Metastatic Lung Carcinoma in the Adrenal Gland (tissue), 1 donor: ENCODE measurements around the genes NDUFS4 and GPX8.

DNA sequence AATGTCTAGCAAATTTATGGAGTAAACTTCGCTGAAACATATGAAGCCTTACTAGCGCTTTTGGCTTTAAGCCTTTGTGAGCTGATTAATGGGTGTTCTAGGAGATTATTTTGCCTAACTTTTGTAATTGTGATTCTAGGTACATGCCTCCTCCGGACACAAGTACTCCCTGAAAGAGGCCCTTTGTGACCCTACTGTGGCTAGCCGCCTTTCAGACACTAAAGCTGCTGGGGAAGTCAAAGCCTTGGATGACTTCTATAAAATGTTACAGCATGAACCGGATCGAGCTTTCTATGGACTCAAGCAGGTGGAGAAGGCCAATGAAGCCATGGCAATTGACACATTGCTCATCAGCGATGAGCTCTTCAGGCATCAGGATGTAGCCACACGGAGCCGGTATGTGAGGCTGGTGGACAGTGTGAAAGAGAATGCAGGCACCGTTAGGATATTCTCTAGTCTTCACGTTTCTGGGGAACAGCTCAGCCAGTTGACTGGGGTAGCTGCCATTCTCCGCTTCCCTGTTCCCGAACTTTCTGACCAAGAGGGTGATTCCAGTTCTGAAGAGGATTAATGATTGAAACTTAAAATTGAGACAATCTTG, 13.7 kb downstream of the ITGA1 start:
- PRO-cap: no peak

- PRO-cap: no peak
Measured at GRCh38 chr5:52888361-52888921, 100.7 kb upstream of the ITGA2 start.

DNA sequence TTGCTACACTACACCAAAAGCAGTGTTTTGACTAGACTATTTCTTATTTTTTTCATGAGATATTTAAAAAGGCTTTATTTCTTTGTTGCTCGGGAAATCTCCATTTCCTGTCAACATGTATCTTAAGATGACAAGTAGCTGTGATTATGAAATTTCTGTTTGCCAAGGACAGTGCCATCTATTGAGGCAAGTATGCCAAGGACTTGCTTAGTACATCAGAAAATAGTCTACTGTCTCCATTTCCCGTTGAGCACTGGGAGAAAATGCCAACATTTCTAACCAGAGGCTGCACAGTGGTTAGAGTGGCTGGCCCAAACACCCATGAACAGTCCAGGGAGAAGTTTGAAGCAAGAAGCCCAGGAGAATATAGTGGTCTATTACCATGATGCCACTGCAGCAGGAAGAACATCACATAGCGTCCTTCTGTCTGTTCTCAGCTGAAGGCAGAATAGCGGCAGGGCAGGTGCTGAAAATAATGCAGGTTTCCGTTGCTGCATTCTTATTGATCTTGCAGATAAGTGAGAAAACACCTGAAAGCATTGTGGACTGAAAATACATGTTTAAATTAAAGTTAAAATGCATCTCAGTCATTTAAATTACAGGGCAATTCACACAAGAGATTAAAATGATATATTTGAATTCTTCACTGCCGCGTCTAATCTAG, 93.2 kb upstream of the ITGA2 start:
- PRO-cap: no peak

DNA sequence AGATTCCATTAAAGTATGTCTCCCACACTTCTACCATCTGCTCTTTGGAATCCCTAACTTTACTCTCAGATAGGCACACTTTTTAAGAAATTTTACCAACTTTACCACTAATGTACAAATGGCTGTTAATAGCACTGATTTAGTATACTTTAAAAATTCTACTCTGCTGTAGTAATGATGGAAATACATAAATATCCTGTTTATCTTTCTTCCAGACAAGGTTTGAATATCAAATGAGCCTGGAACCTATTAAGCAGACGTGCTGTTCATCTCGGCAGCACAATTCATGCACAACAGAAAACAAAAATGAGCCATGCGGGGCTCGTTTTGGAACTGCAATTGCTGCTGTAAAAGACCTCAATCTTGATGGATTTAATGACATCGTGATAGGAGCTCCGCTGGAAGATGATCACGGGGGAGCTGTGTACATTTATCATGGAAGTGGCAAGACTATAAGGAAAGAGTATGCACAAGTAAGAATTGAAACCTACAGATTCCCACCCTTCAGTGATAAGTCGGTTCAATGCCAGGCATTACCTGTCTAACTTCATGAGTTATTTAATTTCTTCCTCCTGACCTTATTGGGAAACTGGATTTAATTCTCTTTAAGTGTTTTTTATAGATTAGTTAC, 79.1 kb upstream of the ITGA2 start:
- PRO-cap: no peak

GRCh38 chr5:53484840-53485617, 4.6 kb downstream of the FST start:
- PRO-cap: no peak

GRCh38 chr5:53485789-53486660, 5.6 kb downstream of the FST start:
- PRO-cap: no peak

DNA sequence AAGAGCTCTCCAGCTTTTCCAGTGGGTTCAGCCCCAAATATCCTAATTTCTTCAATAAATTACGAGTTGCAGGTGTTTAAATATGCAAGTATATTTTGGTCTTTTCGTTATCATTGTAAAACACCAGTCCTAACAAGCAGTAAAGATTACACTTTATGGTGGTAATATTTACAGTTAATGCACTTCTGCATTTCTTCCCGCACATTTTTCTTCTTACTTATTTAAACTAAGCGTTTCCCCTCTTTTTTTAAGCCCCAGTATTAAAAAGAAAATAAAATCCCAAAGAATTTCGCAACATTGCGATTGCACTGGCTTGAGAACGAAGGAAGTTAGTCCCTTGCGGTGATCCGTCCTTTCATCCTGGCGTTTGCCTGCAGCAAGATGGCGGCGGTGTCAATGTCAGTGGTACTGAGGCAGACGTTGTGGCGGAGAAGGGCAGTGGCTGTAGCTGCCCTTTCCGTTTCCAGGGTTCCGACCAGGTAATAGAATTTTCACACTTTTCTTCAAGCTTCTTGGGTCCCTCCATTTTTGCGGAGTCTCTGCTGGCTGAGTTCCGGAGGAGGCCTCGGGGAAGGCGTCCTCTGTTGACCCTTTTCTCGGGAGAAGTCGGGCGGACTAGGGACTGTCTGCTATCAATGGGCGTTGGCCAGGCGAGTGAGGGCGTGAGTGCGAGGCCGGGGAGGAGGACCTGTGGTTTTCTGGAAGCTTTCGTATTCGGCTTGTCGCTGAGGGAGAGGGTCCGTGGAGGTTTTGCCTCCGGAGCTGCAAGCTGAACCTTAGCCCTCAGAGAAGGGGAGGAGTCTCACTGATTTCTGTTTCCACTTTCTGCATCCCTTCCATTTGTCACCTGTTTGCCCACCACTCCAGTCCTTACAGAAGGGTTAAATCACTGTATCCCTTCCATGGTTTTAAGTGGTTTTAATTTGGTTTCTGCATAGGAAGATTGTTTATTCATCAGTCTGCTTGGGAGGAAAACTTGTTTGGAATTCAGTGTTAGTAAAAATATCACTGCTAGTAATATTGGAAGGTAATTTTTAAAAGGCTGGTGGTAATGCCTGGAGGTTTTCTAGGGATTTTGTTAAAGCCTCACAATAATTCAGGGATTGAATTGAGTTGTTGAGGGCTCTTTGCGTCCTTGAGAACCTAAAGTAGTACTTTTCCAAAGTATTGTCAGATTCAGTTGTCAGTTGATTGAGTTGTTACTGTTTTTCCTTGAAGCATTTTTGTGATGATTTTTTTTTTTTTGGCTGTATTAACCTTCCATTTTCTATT, at the start of gene NDUFS4:
Gene NDUFS4 (plus strand): TSS at position 358 of the 1,272 bp plus-strand sequence.
- PRO-cap: unidirectional peak, plus-strand start at position 358 of the sequence

- PRO-cap: no peak
Measured at GRCh38 chr5:53985355-53986187, 324.8 kb downstream of the ARL15 start.

- PRO-cap: no peak
Measured at GRCh38 chr5:53997958-53998604, 312.3 kb downstream of the ARL15 start.

DNA sequence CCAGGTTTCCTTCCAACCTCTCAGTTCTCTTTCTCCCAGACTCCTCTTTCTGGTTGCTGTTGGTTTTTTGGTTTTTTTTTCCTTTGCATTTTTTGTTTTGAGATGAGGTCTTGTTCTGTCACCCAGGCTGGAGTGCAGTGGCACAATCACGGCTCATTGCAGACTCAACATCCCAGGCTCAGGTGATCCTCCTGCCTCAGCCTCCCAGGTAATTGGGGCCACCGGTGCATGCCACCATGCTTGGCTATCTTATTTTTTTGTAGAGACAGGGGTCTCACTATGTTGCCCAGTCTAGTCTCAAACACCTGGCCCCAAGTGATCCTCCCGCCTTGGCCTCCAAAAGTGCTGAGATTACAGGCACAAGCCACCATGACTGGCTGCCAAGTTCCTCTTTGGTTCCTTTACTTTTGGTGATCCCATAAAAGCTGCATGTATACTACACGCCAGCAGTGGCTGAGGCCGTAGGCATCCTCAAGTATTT, 11.5 kb downstream of the ARL15 start:
- PRO-cap: no peak

DNA sequence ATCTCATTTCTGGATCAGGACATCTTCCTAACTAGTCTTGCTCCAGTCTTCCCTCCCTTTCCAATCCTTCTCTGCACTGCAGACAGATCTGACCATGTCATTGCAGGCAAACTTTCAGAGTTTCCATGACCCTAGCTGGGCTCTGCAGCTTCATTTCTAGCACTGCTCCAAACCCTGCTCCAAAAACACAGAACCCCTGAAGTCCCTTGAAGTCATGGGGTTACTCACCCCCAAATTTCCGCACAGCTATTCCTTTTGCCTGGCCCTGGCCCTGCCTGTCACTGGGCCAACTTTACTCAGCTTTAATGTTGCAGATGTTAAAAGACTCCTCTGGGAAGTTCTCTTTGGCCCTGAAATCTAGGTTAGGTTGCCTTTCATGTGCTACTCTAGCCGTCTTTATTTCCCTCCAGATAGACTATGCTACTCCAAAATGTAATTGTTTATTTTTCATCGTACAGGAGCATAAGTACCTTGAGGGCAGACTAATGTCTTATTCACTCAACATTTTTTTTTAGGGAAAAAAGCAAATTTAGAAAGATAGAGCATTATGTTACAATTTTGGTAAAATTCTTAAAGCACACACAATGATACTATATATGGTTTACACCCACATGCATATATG, 9.5 kb downstream of the ARL15 start:
- PRO-cap: no peak

DNA sequence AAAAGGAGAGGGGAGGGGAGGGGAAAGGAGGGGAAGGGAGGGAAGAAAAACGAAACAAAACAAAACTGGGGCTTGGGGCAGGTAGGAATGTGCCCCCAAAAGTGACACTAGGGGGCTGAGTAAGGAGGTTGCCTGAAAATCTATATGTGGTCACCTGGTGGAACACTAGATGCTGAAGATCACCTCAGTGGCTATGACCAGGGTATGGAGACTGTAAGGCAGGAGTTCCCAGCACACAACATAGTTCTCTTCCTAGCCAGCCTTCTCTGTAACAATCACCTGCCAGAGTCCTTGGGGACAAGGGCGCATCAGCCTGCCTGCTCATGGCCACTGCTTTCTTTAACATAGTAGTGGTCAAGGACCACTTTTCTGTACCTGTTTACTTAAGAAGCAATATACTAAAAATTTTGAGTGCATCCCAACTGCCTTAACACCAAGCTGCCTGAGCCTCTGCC, 6.6 kb downstream of the ARL15 start:
- PRO-cap: no peak

- PRO-cap: no peak
Measured at GRCh38 chr5:54311790-54312137, 1.4 kb upstream of the ARL15 start.

- PRO-cap: no peak
Measured at GRCh38 chr5:54522140-54522593, 4.6 kb downstream of the SNX18 start.

DNA sequence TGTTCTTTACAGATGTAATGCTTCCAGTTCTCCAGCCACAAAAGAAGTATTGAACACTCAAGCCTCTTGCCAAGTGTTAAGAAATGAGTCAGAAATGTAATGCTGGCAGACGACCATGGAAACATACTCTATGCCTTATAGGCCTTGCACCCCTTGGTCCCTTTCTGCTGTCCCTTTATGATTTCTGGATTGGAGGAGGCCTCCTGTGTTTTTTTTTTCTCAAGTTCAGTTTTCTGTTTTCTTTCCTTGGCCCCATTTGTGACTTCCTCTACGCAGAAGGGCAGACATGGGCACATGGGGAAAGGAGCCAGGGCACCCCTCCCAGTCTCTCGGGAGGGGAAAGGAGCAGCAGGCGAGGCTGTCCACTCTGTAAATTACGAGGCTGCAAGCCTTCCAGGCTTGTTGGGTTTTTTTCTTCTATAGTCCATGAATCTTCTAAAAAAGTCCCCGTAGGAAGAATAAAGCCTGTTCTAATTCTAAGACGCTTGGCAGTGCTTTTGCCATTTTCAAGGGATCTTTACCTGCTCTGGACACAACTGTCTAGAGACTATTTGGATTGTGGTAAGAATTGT, 53.4 kb downstream of the SNX18 start:
- PRO-cap: no peak

- PRO-cap: no peak
Measured at GRCh38 chr5:54626283-54626928, 108.8 kb downstream of the SNX18 start.

GRCh38 chr5:54670910-54671752, 153.6 kb downstream of the SNX18 start:
- PRO-cap: no peak

DNA sequence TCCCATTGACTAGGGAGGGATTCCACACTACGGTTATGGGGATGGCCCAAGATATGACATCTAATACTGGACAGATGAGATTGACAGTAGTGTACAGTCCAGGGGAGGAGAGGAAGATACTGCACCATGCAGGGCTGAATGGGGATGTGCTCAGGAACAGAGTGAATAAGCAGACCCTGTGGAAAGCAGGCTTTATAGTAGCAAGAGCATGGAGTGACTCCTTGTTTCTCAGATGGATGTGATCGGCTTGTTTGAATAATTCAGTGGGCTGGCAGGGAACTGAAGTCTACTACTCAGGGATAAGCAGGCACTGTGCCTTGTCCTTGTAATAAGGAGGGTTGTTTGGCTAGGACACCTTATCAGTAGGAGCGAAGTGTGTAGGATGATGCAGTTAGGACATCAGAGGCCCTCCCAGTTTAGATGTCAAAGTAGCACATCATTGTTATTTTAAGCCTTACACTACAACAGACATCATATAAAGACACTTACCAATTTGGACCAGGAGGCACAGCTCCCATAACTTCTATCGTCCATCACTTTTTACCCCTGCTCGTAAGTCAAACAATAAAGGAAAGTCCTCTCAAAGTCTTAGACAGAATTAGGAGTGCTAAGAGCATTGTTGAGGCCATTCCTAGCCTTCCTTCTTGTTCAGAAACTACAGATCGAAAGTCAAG, 218.4 kb downstream of the SNX18 start:
- PRO-cap: no peak

- PRO-cap: no peak
Measured at GRCh38 chr5:55096699-55097370, 5.6 kb upstream of the GZMA start.

DNA sequence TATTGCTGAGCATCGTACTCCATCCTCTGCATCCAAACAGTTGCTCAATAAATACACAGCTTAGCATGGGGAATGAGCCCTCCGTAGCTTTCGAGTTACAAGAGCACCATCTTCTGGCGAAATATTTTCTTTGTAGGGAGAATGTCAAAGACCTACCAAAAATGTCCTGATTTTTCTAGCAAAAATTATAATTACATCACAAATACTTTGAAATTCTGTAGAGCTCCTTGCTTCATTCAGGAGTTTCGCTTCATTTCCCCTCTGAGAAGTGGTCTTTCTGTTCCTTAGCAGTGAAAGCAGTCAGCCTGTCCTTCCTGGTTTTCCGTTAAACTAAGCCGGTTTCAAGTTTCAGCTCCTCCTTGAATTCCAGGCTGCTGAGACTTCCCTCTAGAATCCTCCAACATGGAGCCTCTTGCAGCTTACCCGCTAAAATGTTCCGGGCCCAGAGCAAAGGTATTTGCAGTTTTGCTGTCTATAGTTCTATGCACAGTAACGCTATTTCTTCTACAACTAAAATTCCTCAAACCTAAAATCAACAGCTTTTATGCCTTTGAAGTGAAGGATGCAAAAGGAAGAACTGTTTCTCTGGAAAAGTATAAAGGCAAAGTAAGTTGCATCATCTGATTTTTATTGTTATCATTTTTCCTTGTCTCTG, at the start of gene GPX8:
Gene GPX8 (plus strand): TSS at position 381 of the 655 bp plus-strand sequence.
- PRO-cap: bidirectional peak, plus-strand start at position 379 of the sequence, minus-strand start at position 332 of the sequence